Hair follicle dermal papilla cell (primary cell): ENCODE measurements around the gene NSUN5.

DNA sequence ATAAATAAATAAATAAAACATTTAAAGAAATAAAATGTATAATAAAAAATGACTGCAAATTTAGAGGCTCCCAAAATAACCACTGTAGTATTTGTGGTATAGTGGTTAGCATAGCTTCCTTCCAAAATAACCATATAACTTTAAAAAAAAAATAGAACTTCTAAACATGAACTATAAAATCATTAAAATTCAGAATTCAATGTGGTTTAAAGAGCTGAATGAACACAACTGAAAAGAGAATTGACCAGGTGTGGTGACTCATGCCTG, 461.6 kb upstream of the AUTS2 start:
- CAGE, long polyA plus RNA = no peak

DNA sequence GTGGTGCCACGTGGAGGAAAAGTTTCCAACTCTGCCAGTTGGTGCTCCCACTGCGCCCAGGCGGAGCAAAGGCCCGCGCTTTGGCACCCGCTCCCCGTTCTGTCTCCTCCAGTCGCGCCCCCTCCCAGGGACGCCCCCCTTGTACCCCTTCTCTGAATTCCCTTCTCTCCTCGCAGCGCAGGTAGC, 756 bp upstream of the AUTS2 start:
- CAGE, long polyA plus RNA = no peak

GRCh38 chr7:69656688-69657345, 58.5 kb downstream of the AUTS2 start:
- CAGE, long polyA plus RNA = no peak

DNA sequence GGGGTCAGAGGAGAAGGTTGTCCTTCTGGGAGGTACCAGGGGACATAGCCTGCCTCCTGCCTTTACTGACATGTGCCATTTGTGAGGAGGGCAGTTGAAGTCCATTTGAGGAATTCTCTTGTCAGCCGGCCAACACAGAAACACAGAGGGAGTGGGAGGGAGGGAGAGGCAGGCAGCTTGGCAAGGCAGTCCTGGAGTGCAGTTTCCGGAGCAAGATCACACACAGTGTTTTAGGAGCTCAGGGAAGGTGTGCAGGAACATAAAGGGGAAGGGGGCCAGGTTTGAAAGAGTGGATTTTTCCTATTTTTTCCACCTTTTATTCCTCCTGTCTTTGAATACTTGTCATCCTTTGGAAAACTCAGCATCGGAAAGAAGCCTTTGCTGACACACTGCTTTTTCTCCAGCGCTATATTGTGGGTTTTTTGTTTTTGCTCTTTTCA, 369.0 kb downstream of the AUTS2 start:
- CAGE, long polyA plus RNA = no peak

DNA sequence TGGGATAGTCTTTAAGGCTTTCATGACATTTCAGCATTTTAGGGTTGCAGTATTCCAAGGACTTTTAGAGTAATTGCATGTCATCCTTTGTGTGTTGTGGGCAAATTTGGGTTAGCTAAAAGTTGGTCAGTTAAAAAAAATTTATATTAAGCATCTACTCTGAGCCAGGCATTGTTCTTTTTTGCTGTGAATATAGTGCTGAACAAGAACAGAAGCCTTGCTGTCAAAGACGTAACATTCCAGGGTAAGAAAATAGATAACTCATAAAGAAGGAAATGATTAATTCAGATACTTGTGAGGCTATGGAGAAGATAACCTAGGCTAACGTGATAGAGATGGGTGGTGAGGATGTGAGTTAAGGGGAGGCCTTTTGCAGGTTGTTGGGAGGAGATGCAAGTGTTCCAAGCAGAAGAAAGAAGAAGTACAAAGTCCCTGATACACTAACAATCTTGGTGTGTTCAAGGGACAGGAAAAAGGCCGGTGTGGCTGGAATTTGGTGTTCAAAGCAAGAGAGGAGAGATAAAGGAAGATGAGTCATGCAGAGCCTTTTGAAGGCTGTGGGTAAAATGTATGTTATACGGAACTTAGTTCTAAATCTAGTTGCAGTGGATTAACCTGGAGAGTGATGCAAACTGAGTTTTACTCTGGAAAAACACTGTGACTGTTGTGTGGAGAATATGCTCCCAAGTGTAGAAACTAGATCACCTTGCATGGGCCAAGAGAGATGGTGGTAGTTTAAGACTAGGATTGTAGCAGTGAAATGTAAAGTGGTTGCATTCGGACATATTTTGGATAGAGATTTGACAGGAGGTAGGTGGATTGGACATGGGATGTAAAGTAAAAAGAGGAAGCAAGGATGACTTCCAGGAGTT, 610.3 kb downstream of the AUTS2 start:
- CAGE, long polyA plus RNA = no peak

- CAGE, long polyA plus RNA = no peak
Measured at GRCh38 chr7:70571254-70571933, 560.5 kb upstream of the GALNT17 start.

DNA sequence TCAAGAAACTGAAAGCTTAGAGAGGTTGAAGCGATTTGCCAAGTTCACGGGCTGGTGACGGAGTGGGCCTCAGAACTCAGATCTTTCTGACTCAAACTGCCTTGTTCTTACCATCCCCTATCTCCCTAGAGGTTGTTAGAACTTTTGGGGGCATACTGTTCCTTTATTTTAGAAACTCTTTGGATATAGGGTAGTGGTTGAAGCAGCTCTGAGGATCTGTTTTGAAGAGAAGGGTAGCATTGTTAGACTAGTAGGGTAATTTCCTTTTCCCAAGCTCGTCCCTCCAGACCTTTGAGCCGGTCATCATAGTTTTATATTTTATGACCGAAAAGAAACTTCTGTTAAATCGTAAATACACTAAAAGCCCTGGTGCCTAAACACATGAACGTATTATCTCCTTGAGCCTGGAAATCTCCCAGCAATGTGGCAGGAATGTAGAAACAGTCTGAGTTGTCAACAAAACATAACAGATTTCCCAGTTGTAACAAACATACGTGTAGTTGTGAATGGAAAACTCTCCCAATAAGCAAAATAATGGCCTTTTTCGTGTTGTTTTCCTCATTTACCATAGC, 541.6 kb upstream of the GALNT17 start:
- CAGE, long polyA plus RNA = no peak

DNA sequence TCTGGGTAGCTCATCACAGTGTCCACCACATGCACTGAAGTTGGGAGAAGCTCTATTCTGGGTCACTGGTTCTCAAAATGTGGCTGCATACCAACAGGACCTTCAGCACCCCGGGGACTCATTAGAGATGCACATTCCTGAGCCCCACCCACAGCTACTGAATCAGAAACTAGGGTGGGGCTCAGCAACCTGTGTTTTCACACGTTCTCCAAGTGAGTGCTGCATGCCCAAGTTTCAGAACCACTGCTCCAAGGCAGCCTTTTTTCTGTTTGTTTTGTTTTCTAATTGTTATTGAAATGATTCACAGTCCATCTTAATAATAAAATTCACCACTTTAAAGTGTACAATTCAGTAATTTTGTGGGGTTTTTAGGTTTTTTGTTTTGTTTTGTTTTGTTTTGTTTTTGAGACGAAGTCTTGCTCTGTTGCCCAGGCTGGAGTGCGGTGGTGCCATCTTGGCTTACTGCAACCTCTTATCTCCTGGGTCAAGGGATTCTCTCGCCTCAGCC, 532.0 kb upstream of the GALNT17 start:
- CAGE, long polyA plus RNA = no peak

DNA sequence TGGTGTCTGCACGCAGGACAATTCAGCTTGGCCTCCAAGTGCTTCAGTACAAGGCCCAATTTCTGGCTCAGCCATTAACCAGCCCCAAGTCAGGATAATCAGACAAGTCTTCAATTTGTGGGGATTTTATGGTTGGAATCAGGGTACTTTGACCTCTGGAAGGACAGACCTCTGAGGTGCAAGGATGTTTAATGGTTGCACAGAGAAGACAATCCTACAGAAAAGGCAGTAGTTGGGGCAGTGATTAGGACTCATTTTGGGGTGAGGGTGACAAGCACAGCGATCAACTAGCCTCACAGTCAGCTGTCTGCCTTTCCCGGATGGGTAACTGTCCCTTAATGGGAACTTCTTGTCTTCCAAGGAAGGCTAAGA, 271.2 kb upstream of the GALNT17 start:
- CAGE, long polyA plus RNA = no peak

GRCh38 chr7:71117511-71117831, 14.5 kb upstream of the GALNT17 start:
- CAGE, long polyA plus RNA = no peak

- CAGE, long polyA plus RNA = no peak
Measured at GRCh38 chr7:71303409-71303777, 171.4 kb downstream of the GALNT17 start.

DNA sequence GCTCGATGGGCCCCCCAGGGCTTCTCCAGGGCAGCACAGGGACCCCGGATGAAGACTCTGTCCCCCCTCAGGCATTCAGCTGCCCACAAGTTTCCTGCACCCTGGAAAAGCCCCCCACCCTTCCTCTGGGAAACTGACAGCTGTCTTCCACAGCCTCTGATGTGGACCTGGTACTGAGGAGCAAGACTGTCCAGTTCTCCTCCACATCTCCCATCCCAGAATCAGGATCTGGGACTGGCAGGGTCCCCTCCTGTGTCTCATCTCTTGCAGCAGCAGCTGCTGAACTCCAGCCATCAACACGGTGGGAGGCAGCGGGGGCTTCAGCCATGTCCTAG, 580.3 kb downstream of the GALNT17 start:
- CAGE, long polyA plus RNA = no peak

- CAGE, long polyA plus RNA = no peak
Measured at GRCh38 chr7:71733195-71733723, 601.3 kb downstream of the GALNT17 start.

GRCh38 chr7:72337515-72338114, 74.5 kb downstream of the CALN1 start:
- CAGE, long polyA plus RNA = no peak

DNA sequence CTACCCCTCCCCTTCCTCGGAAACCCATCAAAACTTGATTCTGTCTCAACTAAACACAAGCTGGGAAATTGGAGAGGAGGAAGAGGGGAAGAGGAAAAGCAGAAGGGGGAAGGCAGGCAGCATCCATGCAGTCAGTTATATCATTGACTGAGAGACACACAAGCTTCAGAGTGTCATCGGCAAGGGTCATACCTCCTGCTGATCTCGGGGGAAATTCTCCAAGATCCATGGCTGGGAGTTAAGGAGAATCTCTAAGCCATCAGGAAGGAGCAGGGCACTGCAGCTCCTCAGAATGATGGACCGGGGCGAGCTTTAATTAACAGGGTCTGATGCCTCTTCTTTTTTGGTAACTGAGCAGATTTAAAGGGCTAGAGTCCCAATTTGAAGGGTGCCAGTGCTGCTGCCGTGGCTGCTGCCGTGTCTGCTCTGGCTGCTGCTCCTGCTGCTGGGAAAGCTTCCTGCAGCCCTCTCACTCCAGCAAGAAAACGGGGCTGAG, 34.8 kb upstream of the CALN1 start:
- CAGE, long polyA plus RNA = no peak

- CAGE, long polyA plus RNA = no peak
Measured at GRCh38 chr7:72828406-72828605, 306 bp upstream of the TYW1B start.

DNA sequence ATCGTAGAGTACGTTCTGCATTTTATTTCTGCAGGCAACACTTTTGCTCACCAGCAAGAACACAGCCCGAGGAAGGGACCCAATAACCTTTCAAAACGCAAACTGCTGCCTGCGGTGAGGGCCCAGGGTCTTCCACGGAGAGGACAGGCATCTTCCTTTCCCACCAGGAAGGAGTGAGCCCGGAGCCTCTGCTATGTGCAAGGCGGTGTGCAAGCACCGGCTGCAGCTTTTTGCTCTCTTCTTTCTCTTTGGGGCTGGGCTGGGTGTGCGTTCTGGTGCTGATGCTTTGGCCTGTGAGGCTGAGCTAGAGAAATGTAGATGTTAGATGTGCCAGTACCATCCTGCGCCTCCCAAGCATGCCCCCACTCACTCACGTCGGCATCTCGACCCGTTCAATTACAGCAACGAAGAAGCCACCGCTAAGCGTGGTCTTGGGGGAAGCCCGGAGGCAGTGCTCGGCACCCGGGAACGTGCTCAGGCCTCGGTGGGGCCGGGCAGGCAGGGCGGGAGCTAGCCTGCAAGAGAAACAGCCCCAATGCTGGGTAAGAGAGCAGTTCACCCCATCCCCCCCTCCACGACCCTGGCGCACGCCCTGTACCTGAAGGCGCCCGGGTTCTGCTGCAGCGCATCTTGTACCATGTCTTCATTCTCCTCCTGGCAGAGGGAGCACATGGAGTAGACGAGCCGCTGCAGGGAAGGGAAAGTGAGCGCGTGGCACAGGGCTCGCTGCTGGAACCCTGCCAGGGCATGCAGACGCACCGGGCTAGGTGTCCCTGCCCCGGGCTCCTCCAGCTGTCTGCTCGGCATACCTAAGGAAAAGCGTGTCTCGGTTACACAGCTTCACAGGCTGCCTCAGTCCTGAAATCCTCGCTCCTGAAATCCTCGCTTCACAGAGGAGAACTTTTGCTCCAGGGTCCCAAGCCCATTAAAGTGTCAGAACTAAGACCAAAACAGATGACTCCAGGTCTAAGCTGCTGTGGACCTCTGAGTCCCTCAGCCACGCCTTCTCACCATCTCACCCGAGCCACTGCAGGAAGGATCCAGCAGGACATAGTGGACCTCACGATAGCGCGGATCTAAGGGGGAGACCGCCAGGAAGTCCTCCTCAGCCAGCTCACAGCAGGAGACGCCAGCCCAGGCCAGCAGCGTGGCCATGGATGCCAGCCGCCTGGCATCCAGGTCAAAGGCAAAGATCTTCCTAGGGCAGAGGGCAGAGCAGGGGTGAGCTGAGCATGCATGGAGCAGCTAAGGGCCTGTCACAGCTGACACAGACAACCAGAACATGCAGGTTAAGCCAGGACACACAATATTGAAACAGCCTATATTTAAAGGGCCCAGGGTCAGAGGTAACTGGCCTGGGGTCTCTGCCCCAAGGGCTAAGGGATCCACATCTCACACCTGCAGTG, 20.5 kb downstream of the TRIM74 start:
- CAGE, long polyA plus RNA = no peak

DNA sequence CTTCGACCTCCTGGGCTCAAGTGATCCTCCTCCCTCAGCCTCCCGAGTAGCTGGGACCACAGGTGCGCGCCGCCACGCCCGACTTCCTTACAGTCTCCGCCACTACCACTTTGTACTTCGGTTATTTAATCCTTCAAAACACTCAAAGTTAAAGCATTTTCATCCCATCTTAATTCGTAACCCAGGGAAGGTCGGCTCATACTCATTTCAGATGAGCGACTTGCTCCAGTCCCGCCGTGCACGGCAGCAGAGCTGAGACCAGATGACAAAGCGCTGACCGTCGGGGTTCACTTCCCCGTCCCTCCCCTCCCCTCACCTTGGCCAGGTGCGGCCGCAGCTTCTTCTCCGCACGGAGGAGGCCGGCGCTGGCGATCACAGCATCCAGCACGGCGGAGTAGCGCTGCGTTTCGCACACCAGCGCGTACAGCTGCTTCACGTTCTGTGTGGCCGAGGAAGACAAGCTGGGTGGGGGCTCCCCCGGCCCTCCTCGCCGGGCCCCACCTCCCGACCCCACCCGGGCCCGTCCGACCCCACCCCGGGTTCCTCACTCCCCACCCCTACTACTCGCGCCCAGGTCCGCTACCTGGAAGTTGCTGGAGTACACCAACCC, 406 bp downstream of the NSUN5 start:
- CAGE, long polyA plus RNA = no peak

DNA sequence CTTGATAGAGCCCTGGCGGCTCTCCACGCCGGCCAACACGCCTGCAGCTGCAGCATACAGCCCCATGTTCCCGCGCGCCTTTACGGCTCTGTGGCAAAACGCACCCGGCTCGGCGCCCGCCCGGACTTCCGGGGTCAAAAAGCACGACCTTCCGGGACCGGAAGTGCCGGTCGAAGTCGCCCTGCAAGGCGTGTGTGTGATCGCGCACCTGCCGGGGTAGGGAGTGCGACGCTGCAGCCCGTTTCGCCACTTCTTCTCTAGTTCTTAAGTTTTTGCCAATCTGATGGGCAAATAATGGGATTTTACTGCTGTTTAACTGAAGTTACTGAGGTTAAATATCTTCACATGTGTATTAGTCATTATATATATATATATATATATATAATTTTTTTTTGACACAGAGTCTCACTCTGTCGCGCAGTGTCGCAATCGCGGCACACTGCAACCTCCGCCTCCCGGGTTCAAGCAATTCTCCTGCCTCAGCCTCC, at the start of gene NSUN5:
Gene NSUN5, minus strand, starts transcription at position 102 of the 488 bp plus-strand sequence.
- CAGE, long polyA plus RNA = no peak

DNA sequence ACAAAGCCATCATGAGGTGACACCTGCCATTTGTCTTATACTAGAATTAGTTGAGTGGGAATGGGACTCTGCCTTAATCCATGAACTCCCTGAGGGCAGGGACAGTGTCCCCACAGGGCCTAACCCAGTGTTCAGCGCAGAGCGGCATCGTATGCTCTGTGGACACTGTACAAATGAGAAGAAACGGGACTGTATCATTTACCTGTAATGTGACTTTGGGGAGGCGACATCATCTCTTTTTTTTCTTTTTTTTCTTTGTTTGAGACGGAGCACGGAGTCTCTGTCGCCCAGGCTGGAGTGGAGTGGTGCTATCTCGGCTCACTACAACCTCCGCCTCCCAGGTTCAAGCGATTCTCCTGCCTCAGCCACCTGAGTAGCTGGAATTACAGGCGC, 1.5 kb upstream of the VPS37D start:
- CAGE, long polyA plus RNA = no peak